Mononuclear cell (primary cell): Measurements from ENCODE around the gene FRYL.

- RRBS, result no CpG with 5 or more reads among the region's 2 CpGs
These were observed 8.2 kb downstream of the ATP10D start for GRCh38 chr4:47493311-47493592.

GRCh38 chr4:48017947-48018612 lies 1.5 kb downstream of the NIPAL1 start:
- RRBS, result no CpG with 5 or more reads among the region's 4 CpGs

DNA sequence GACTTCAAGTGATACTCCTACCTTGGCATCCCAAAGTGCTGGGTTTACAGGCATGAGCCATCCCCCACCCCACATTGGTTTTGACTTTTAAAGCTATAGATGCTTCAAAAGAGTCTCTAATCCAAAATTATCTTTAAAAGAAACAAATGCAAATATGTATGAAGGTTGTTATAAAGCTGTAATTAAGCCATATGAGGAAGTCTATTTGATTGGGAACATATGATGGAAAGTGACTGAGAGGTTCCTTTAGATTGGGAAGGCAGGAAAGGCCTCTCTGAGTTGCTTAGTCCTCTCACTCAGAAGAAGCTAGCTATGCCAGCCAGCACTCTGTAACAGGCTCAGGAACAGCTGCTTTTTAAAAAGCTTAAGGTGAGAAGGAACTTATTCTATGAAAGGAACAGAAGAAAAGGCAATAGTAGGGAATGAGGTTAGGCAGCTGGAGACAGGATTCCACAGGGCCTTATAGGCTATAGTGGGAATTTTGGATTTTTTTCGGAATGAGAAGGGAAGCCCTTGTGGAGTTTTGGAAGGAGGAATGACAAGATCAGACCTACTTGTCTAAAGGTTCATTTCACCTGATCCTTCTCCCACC lies 2.8 kb downstream of the NIPAL1 start:
- RRBS, result no CpG with 5 or more reads among the region's 1 CpG

DNA sequence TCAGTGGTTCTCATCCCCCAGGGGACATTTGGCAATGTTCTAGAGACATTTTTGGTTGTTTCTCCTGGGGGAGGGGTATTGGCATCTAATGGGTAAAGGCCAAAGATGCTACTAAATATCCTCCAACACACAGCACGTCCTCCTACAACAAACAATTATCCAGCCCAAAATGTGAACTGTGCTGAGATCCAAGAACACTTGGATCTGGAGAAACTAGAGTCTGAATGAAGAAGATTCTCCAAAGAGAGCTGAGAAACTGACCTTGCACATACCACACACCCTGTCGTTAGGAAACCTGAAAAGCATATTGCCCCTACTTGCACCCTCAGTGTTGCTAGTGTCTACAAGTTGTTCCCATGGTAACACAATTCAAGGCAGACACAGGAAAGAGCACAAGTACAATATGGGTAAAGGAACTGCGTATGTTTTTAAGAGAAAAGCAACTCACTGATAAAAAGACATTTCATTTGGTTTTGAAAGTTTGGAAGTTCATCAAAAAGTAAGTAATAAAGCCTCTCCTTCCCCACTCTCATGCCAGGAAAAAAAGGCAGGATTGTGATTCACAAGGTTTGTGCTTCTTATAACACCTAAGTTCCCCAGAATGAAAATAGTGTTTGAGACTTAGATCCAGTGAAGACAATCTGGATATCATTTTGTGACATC lies 42.0 kb downstream of the NIPAL1 start:
- RRBS, result no CpG with 5 or more reads among the region's 3 CpGs

- RRBS, result no CpG with 5 or more reads among the region's 3 CpGs
These were observed 59.5 kb upstream of the TXK start for GRCh38 chr4:48193473-48194008.

DNA sequence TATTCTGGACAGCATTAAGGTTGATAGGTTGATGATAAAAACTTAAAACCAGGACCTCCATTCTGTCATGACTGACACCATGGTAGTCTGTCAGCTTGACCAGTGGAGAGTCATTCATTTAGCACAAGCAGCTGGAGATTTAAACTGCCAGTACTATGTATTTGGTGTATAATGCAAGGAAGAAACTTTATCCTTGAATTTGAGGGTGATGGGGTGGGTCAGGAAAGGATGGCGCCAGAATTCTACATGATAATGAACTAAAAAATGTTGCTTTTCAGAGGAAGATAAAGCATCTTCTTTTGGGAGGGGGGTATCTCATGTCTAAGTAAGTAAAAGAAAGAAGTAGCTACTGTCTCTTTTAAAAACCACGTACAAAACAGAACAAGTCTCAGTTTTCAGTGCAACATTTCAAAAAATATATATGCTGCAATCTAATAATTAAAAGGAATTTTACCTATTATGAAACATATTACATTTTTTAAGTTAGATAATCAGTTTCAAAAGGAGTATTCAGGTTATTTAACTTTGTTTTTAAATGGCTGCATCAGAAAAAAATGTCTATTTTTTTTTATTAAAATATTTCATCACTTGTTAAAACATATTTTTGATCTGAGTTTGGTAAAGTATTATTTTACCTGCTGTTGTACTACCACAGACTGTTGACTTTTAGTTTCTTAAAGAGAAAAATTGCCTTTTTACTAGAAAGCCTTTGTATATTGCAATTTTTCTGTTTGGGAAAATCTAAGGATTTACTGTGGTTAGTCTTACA lies 59.4 kb upstream of the SLC10A4 start:
- RRBS, result no CpG with 5 or more reads among the region's 2 CpGs

- RRBS, result 14% methylated on average over 11 of the region's 45 CpGs
These were observed 1.3 kb downstream of the ZAR1 start for GRCh38 chr4:48491191-48491991.

- RRBS, result no CpG with 5 or more reads among the region's 5 CpGs
These were observed 136.6 kb downstream of the FRYL start for GRCh38 chr4:48643437-48643873.

- RRBS, result no CpG with 5 or more reads among the region's 2 CpGs
These were observed 110.9 kb downstream of the FRYL start for GRCh38 chr4:48669136-48669556.

DNA sequence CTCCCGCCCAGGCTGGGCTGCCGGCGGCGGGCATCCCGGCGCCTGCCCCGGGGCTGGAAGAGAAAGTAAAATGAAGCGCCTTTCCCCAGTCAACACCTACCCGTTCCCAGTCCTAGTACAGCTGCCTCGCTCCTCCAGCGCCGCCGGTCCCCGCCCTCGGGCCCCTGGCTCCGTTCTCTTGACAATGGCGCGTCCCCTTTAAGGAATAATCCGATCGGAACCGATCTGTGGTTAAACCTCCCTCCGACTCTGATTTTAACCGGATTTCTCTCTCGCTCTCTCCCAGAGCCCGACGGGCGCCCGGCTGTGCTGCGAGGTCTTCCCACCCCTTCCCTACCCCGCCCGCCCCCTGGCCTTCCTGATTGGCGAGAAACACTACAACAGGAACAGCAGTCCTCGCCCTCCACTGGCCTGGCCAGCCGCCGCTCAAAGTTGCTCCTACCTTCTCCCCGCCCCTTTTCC lies at the start of gene FRYL:
TSS of gene FRYL (minus strand) at position 302 of the 462 bp plus-strand sequence.
- RRBS, result 2% methylated on average over 13 of the region's 36 CpGs

DNA sequence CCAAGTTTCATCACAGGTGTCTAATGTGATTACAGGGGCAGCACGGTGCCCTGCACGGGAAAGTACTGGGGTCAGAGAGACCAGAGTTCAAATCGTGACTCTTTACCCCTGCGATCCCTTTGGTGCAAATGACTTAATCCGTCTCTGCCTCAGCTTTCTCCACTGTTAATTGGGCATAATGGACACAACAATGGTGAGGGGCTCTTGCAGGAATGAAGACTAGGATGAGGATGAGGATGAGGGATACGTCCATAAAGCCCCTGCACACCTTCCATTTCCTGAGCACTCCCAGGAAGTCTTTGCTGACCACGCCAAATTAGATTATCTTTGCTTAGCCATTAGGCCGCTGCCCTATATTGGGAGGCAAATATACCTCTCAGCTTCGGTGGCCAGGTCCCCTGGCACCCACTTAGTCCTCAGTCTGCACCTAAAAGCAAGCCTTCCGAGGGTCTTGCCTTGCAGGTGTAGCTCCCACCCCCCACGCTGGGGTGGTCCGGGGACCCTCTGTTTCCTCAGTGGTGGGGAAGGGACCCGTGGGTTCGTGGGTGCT lies 755 bp downstream of the OCIAD2 start:
- RRBS, result no CpG with 5 or more reads among the region's 14 CpGs

- RRBS, result no CpG with 5 or more reads among the region's 17 CpGs
These were observed 301.8 kb downstream of the CWH43 start for GRCh38 chr4:49287810-49288267.

DNA sequence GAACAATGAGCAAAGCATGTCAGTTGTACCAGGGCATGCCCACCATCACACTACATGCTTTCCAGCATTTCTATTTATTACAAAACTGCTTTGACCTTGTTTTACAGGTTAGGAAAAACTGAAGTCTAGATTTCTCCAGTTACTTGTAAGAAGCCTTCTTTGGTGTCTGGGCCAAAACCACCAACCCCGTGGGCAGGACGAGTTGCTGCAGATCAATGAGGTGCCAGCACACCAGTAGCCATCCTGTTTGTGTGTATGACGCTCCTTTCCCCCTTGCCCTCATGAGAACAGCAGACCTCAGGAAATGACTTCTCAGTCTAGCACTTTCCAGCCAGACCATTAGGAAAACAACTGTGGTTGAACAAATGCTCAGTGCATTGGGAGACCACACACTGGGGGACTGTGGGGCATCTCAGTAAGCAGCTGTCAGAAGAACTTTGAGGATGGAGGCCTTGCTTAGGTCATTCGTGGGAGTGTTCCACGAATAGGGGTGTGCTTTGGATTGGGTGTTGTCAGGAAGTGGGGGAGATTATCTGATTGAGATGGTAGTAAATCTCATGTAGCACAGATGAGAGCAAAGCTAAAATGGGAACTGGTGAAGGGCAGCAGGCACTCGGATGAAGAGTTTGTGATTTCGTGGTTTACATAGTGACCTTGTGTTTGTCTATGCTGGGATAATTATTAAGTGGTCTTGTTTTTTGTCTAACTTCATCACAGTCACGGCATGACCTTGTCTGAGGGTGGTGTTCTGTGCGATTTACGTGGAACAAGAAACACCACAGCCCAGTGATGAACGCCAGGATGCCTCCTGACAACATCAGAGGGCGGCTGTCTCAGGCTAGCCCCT lies 70.3 kb downstream of the USP46 start:
- RRBS, result no CpG with 5 or more reads among the region's 12 CpGs

- RRBS, result no CpG with 5 or more reads among the region's 3 CpGs
These were observed 58.8 kb downstream of the USP46 start for GRCh38 chr4:52600217-52600772.

- RRBS, result 2% methylated on average over 34 of the region's 96 CpGs
These were observed 38.8 kb downstream of the ERVMER34-1 start for GRCh38 chr4:52712087-52713088.

DNA sequence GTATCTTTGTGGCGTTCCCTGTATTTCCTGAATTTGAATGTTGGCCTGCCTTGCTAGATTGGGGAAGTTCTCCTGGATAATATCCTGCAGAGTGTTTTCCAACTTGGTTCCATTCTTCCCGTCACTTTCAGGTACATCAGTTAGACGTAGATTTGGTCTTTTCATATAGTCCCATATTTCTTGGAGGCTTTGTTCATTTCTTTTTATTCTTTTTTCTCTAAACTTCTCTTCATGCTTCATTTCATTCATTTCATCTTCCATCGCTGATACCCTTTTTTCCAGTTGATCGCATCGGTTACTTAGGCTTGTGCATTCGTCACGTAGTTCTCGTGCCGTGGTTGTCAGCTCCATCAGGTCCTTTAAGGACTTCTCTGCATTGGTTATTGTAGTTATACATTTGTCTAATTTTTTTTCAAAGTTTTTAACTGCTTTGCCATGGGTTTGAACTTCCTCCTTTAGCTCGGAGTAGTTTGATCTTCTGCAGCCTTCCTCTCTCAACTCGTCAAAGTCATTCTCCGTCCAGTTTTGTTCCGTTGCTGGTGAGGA lies 37.6 kb downstream of the RASL11B start:
- RRBS, result no CpG with 5 or more reads among the region's 14 CpGs

GRCh38 chr4:52993646-52994169 lies 131.6 kb downstream of the RASL11B start:
- RRBS, result no CpG with 5 or more reads among the region's 6 CpGs

DNA sequence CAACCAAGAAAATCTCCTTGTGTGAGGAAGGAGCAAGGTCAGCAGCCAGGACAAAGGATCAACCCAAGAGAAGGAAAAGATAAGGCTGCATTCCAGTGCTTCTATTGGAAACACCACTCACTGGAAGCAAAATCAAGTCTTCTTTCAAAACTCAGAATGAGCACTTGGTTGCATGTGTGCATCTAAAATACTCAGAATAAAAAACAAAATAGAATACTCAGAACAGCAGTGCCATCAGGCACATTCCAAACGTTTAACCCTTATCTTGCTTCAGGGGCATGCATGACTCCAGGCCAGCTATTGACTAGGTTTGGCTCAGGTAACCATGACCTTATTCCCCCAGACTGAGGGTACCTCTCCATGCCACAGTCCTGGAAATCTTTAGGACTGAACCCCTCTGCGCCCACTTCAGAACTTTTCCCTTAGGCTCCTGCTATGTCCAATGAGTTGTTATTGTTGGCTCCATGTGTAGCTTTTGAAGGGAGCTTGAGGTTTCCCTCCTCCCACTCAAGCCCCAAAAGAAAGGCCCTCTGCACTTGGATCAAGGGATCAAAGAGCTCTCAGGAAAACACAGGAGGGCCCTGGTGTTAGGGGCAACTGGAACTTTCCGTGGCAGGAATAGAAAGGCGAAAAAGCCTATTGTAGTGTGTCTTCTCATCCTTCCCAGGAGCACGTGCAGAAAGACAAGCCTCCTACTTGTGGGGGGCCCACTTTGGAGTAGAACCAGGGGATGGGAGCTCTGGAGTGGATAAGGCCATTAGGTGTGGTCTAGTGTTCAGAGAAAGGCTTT lies 134.9 kb downstream of the RASL11B start:
- RRBS, result no CpG with 5 or more reads among the region's 5 CpGs

DNA sequence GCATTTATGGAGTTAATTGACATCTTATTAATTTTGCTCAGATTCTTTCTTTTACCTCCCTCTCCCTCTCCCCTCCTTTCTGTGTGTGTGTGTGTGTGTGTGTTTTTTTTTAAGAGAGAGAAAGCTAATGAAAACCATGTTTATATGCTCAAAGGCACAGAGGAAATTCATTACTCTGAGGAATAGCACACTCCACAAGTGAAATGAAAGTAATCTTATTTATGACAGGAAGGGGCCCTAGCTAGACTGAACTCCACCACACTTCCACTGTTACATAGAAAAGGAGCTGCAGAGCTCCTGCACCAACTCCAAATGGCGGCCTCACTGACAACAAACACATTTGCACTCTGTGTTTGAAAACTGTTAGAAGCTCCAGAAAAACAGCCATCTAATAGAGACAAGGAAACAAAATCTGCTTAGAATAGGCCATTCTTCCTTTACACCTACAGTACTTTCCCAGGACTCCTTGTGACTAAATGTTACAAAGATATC lies 150.7 kb downstream of the RASL11B start:
- RRBS, result no CpG with 5 or more reads among the region's 1 CpG

DNA sequence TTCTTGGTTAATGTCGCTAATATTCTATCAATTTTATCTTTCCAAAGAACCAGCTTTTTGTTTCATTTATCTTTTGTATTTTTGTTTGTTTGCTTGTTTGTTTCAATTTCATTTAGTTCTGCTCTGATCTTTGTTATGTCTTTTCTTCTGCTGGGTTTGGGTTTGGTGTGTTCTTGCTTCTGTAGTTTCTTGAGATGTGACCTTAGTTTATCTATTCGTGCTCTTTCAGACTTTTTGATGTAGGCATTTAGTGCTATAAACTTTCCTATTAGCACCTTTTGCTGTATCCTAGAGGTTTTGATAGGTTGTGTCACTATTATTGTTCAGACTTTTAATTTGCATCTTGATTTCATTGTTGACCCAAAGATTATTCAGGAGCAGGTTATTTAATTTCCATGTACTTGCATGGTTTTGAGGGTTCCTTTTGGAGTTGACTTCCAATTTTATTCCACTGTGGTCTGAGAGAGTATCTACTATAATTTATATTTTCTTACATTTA lies 104.7 kb downstream of the SCFD2 start:
- RRBS, result no CpG with 5 or more reads among the region's 2 CpGs